UCH-1 (cell line): ENCODE measurements around the genes CMTM8, DYNC1LI1 and CNOT10.

GRCh38 chr3:30287983-30288439, 318.4 kb upstream of the TGFBR2 start:
- RRBS, result no CpG with 5 or more reads among the region's 3 CpGs

GRCh38 chr3:30516122-30516659, 90.2 kb upstream of the TGFBR2 start:
- RRBS, result no CpG with 5 or more reads among the region's 2 CpGs

- RRBS, result no CpG with 5 or more reads among the region's 3 CpGs
Observed at GRCh38 chr3:30615417-30616164, 9.2 kb downstream of the TGFBR2 start.

DNA sequence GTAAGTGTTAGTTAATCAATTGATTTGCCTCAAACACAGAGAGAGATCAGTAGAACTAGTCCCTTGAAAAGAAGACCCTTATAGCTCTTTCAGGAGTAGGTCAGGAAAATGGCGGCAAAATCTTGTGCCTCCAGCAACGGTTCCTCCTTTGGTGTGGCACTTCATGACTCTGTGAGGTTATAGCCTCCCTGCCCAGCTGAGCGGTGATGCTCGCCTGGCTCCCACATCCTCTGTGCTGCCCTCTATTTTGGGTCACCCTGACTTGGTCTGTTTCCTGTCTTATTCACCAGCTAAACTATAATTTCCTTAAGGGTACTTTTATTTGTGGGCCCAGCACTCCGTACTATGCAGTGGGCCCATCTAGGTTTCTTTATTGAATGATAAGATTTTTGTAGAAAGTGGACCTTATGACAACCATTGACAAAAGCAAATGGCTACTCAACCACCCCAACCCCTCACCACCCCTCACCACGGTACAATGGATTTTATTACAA, 37.7 kb downstream of the TGFBR2 start:
- RRBS, result no CpG with 5 or more reads among the region's 6 CpGs

DNA sequence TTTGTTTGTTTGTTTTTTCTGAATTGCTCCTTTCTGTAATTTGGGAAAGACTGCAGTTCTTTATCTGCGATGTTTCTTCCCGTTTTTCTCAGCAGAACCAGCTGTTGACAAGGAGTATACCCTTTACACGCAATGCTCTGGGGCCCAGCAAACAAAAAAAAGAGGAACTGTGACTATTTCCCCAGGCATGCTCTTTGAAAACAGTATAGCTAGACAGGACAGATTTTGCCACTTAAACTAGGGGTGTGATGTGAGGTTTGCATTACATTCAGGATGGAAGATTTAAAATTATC, 43.2 kb downstream of the TGFBR2 start:
- RRBS, result no CpG with 5 or more reads among the region's 3 CpGs

GRCh38 chr3:30671412-30672536, 65.4 kb downstream of the TGFBR2 start:
- RRBS, result no CpG with 5 or more reads among the region's 27 CpGs

GRCh38 chr3:31879426-31879978, 101.6 kb downstream of the OSBPL10 start:
- RRBS, result no CpG with 5 or more reads among the region's 5 CpGs

- RRBS, result no CpG with 5 or more reads among the region's 7 CpGs
Observed at GRCh38 chr3:31959763-31960919, 20.9 kb downstream of the OSBPL10 start.

DNA sequence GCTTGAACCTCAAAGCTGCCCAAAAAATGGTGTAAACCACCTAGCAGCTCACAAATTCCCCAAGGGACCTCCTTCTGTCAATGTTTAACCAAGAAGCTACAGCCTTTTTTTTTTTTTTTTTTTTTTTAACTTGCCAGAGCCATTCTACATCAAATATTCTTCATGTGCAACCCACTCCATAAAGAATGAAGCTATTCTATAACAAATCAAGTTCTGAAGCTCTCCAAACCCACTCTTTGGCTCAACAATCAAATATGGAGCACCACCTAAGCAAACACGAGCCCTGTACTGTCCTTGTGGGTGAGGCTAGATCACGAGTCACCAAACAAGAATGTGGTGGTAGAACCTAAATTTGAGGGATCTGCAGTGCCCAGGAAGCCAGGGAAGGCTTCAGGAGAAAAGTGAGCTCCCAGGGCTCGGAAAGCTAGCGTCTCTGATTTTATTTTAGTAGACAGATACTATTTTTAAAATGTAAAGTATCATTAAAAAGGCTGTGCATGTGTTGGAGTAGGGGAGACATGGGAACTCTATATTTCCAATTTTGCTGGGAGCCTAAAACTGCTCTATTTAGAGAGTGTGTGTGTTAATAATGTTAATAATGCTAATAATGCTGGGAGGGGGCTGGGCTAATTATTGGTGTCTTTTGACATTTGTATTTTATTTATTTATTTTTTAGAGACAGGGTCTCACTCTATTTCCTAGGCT, 20.0 kb downstream of the OSBPL10 start:
- RRBS, result no CpG with 5 or more reads among the region's 4 CpGs

DNA sequence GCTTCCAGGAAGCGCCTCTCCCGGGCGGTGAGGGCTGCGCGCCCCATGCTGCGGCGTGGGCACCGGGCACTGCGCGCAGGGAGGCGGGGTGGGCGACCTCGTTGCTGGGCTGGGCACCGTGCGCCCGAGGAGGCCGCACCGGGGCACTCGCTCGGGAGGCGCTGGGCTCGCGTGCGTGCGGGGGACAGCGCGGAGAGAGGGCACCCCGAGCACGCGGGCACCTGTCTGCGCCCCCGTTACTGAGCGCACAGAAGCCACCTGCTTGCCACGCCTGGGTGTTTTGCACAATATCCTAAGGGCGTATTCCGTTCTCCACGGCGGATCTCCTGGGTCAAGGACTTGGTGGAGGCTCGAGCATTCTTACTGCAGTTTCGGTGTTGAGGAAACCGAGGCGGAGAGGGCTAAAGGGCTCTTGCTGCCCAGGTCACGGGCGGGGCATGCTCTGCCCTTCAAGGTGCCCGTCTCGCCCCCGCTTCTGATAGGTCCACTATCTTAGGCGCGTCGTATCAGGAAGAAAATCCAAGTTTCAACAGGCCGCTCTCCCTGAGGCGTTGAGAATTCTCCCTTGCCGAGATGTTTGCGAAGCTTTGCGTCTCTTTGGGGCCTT, 474 bp downstream of the GPD1L start:
- RRBS, result 6% methylated on average over 16 of the region's 55 CpGs

- RRBS, result no CpG with 5 or more reads among the region's 21 CpGs
Observed at GRCh38 chr3:32158790-32159357, 52.5 kb downstream of the GPD1L start.

- RRBS, result no CpG with 5 or more reads among the region's 7 CpGs
Observed at GRCh38 chr3:32216109-32216619, 22.3 kb upstream of the CMTM8 start.

GRCh38 chr3:32237632-32238427, 650 bp upstream of the CMTM8 start:
- RRBS, result 44% methylated on average over 17 of the region's 49 CpGs

DNA sequence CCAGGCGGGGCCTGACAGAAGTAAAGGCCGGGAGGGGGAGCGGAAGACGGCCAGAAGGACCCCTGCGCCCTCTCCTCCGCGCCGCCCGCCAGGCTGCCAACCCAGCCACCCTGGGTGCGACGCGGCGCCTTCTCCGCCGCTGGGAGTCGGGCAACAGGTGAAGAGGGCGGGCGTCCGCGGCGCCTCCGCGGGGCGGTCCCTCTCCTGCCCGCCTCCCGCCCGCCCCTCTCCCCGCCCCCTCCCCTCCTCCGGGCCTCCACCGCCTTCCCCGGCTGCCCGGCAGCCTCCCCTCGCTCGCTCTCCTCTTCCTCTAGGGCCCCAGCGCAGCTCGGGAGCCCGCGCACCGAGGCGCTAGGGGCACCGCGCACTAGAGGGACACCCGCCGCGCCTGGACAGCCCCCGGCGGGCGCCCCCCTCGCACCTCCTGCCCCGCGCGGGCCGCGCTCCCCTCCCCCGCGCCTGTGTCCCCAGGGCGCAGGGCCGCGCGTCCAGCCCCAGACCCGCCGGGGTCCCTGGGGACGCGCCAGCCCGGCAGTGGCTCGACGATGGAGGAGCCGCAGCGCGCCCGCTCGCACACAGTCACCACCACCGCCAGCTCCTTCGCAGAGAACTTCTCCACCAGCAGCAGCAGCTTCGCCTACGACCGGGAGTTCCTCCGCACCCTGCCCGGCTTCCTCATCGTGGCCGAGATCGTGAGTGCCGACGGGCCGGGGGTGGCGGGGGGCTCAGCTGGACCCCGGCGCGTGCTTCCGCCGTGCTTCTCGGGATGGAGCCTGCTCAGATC, at the start of gene CMTM8:
TSS of gene CMTM8 (plus strand) at position 253 of the 784 bp plus-strand sequence.
- RRBS, result no CpG with 5 or more reads among the region's 92 CpGs

- RRBS, result no CpG with 5 or more reads among the region's 8 CpGs
Observed at GRCh38 chr3:32406302-32407355, 15.0 kb downstream of the CMTM7 start.

- RRBS, result 4% methylated on average over 42 of the region's 99 CpGs
Observed at GRCh38 chr3:32570452-32571538, at the start of gene DYNC1LI1. Gene DYNC1LI1, minus strand, starts transcription at chr3:32570858.

GRCh38 chr3:32684616-32685996, at the start of gene CNOT10:
Gene CNOT10, plus strand, starts transcription at chr3:32685188.
- RRBS, result 4% methylated on average over 23 of the region's 84 CpGs

DNA sequence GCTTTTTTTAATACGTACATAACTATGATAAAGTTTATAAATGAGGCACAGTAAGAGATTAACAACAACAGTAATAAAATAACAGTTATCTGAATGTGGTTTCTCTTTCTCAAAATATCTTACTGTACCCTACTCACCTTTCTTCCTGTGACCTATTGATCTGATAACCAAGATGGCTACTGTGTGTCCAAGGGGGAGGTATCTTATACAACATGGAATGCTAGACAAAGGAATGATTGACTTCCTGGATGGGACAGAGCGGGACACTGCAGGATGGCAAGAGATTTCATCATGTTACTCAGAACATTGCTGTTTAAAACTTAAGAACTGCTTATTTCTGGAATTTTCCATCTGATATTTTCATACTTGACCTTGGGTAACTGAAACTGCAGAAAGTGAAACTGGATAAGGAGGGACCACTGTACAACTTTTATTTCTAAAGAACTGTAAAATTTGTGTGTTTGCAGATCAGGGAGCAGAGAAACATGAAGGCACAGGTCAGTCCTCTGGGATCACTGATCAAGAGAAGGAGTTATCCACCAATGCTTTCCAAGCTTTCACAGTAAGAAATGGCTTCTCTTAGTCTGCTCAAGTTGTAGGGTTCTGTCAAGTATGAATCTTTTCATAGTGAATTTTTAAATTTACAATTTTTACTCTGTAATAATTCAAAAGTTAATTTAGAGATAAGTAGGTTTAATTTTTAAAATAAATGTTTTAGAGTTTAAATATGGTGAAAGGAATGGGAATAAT, 18.6 kb downstream of the CNOT10 start:
- RRBS, result no CpG with 5 or more reads among the region's 2 CpGs

DNA sequence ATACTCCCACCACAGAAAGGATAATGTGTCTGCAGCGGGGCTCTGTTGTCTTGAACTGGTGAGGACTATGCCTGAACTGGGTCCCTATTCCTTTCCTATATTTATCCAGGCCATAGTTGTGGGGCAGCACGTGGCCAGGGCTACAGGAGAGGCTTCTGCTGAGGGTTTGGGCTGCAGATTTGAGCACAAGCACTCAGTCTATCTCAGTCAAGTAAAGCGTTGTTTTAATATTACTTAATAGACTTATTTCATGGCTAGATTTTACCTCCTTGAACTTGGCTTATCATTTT, 50.9 kb downstream of the TRIM71 start:
- RRBS, result no CpG with 5 or more reads among the region's 3 CpGs

DNA sequence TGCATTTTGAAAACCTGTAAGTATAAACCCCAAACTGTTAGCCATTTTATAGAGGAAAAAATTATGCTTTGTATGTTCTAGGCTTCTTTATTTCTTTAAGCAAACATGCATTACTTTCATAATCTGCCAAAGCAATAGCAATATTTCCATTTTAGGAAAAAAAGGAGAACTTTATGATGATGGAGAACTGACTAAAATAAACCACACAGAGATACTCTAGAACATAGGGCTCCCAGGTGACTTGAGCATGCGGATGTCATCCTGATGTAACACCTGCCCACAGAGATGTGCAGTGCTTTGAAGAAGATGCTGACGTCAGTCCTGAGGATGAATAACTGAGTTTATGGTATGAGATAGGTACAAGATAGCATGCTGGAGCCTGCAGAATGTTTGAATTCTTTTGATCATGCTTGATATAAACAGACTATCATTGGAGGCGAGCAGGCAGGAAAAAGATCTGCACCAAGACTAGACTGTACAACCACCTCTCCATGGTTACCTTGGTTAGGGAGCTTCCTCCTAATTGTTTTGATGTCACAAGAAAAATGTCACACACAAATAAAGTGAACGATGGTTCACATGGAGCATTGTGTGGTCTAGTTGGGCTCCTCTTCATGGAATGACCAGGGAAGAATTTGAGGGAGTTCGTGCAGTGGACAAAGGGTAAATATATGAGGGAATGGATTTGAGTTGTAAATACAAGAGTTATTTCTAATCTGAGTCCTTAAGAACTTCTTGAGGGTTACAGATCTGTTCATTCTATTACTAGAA, 12.5 kb downstream of the CCR4 start:
- RRBS, result no CpG with 5 or more reads among the region's 5 CpGs